Measurements from ENCODE around the genes CLDN7 and CHRNB1.

- RRBS, result 56% methylated on average over 3 of the region's 56 CpGs
These were observed 11.0 kb downstream of the PIMREG start for GRCh38 chr17:6455047-6455875.

- RRBS, result no CpG with 5 or more reads among the region's 9 CpGs
These were observed 27.0 kb upstream of the PITPNM3 start for GRCh38 chr17:6582950-6584090.

DNA sequence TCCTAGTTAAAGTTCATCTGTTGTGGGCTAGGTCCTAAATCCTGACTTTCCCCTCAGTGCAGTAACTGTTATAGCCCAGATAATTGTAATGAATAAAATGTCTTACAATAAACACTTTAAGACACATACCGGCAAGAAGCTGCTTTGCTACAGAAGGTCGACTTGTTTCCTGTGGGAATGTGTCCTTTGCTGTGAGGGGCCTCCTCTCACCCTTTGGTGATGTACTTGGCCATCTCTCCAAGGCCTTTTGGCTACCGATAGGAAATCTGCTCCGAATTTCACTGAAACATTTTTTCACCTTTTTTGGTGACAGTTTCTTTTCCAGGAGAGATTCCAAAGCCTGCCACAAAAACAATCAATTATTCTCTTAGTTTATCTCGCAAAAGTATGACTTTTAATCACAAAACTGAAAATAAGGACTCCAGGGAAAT is 19.8 kb downstream of the KIAA0753 start:
- RRBS, result no CpG with 5 or more reads among the region's 5 CpGs

DNA sequence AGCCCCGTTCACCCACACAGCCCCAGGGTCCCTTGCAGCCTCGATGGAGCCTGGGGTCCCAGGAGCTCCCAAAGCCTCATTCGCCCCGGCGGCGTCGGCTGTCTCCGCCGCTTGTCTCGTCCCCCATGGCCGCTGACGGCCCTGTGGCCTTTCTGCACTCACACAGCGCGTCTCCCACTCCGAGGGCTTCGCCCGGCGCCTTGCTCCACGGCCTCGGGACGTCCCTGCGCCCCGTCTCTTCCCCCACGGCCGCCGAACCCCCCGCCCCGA is 622 bp downstream of the KIAA0753 start:
- RRBS, result 1% methylated on average over 20 of the region's 28 CpGs

DNA sequence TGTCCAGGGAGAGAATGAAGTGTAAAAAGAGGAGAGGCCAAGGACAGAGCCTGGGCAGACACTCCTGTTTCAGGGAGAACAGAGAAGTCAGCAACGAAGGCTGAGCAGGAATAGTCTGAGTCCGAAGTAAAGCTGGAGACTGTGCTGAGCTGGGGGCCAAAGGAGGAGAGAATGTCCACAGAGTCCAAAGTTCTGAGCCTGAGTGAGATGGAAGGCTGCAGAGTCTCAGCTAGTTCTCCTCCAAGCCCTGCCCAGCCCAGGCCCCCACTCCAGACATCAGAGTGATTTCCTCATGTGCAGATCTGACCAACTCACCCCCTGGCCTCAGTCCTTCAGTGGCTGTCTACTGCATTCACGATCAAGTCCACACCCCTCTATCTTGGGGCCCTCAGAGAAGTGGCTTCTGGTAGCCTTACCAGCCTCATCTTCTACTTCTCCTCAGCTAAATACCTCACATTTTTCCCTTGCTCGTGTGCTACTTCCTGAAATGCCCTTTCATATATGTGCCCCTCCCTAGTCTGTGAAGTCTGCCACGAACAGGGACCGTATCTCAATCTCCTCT is 21.6 kb downstream of the SLC13A5 start:
- RRBS, result no CpG with 5 or more reads among the region's 6 CpGs

GRCh38 chr17:6757583-6758134 is 1.8 kb downstream of the XAF1 start:
- RRBS, result no CpG with 5 or more reads among the region's 1 CpG

- RRBS, result no CpG with 5 or more reads among the region's 12 CpGs
These were observed 1.1 kb upstream of the FBXO39 start for GRCh38 chr17:6774833-6775399.

GRCh38 chr17:6936208-6937080 is 59.4 kb upstream of the ALOX12 start:
- RRBS, result no CpG with 5 or more reads among the region's 8 CpGs

- RRBS, result 4% methylated on average over 3 of the region's 8 CpGs
These were observed 288 bp downstream of the RNASEK start for GRCh38 chr17:7012836-7012987.

DNA sequence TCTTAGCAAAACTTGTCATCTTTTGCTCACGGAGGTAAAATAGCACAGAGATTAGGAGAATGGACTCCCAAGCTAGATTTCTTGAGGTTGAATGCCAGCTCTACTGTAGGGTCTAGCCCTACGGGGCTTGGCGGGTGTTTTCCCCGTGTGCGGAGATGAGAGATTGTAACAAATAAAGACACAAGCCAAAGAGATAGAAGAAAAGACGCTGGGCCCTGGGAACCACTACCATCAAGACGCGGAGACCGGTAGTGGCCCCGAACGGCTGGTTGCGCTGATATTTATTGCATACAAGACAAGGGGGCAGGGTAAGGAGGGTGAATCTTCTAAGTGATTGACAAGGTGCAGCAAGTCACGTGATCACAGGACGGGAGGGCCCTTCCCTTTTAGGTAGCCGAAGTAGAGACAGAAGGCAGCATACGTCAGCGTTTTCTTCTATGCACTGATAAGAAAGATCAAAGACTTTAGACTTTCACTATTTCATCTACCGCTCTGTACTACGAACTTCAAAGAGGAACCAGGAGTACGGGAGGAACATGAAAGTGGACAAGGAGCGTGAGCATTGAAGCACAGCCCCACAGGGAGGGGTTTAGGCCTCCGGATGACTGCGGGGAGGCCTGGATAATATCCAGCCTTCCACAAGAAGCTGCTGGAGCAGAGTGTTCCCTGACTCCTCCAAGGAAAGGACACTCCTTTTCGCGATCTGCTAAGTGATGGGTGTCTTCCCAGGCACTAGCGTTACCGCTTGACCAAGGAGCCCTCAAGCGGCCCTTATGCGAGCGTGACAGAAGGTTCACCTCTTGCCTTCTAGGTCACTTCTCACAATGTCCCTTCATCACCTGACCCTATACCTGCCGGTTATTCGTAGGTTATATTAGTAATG is 3.0 kb upstream of the SLC16A11 start:
- RRBS, result no CpG with 5 or more reads among the region's 32 CpGs

DNA sequence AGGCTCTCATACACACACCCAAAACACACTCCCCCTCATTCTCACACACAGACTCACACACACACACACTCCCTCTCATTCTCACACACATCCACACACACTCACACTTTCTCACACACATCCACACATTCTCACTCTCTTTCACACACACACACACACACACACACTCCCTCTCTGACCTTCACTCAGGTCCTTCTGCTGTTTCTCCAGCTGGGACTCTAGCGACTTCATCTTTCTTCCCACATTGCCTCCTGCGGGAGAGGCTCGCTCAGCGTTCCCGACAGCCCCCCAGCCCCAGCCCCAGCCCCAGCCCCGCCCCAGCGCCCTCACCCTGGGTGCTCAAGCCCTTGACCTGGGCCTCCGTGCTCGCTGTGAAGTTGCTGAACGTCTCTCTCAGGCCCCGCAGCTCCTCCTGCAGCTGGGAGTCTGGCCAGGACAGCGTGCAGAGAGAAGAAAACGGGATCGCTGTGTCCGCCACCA is 2.5 kb downstream of the ASGR1 start:
- RRBS, result no CpG with 5 or more reads among the region's 15 CpGs

GRCh38 chr17:7189756-7190243 is 10.6 kb upstream of the ASGR1 start:
- RRBS, result no CpG with 5 or more reads among the region's 9 CpGs

GRCh38 chr17:7193280-7194237 is 14.4 kb upstream of the ASGR1 start:
- RRBS, result no CpG with 5 or more reads among the region's 23 CpGs

DNA sequence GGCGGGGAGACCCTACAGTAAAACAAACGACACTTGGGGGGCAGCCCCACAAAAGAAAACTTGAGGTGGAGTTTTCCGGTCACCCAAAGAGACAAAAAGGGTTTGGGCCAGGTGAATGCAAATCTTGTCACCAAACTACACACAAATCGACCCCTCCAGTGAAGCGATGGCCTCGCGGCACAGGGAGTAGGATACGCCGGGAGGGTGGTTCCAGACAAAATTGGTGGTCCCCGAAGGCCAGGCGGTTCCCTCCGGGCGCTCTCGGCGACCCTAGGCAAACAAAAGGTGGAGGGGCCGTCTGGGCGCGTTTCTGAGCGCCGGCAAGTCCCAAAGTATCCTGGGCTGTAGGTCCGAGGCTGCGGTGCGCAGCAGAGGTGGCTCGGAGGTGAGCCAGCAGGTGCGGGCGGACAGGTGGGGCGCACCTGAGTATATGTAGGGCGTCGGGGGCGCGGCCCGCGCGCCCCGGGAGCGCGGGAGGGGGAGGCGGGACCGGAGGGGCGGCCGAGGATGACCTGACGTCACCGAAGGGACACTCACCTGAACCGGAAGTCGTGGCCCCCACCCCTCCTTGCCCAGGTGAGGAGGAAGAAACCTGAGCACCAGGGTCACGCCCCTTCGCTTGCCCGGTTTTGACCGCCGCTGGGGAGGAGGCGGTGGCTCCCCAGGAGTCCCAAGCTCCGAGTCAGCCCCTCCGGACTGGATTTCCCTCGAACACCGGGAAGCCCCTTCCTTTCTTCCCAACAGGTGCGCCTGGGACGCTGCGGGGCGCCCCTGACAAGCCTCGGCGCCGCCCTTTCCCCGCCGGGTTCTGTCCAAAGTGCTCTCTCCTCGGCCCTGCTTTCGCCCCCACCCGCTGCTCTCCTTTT is at the start of gene CLDN7:
CLDN7 (minus strand) TSS at position 405 of the 866 bp plus-strand sequence.
- RRBS, result 7% methylated on average over 35 of the region's 67 CpGs

DNA sequence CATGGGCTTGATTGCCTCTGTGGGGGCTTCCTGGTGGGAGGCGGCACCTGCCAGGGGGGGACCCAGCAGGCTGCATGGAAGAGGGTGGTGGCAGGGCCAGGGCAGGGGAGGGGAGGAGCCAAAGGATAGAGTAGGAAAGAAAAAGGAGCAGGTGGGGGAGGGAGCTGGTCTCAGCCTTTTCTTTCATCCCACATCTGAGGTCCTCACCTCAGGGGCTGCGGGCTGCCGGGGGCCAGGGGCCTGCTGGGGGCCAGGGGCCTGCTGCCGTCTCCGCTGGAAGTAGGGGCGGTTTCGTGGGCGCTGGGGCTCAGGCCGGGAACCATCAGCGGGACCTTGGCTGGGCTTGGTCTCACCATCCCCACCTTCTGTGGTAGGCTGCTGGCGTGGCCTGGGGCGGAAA is 5.1 kb downstream of the YBX2 start:
- RRBS, result 28% methylated on average over 1 of the region's 12 CpGs

- RRBS, result no CpG with 5 or more reads among the region's 17 CpGs
These were observed 1.3 kb downstream of the EIF5A start for GRCh38 chr17:7308512-7309355.

- RRBS, result under 1% methylated on average over 48 of the region's 107 CpGs
These were observed 533 bp upstream of the KCTD11 start for GRCh38 chr17:7351134-7352124.

DNA sequence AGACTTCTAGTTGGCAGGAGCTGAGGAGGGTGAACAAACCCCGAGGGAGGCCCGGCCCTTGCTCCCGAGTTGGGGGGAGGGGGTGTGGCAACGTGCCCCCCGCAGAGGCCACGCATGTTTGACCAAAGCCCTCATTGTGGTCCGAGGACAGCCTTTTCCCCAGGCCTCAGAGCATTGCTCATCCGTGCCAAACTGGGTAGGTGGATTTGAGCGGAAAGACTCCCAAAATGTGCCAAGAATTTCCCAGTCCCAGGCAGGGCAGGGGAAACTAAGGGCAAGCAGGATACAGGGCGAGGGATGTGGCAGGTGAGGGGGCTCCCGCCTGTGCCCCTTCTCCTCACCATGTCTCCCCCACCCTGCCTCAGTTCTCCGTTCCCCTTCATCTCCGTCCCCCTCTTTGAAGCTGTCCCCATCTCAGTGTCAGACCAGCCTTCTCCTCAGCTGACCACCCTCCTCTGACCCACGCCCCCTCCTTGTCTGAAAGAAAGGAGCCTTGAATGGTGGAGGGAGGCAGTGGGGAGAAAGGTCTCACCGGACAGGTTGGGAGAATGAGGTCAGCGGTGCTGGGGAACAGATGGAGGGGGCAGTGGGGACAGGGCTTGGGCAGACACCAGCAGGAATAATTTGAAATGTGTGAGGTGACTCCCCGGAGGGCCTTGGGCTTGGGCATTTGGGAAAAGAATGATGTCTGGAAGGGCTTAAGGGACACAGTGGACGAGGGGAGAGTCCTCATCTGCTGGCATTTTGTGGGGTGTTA is 1.3 kb upstream of the SPEM1 start:
- RRBS, result 74% methylated on average over 3 of the region's 18 CpGs

DNA sequence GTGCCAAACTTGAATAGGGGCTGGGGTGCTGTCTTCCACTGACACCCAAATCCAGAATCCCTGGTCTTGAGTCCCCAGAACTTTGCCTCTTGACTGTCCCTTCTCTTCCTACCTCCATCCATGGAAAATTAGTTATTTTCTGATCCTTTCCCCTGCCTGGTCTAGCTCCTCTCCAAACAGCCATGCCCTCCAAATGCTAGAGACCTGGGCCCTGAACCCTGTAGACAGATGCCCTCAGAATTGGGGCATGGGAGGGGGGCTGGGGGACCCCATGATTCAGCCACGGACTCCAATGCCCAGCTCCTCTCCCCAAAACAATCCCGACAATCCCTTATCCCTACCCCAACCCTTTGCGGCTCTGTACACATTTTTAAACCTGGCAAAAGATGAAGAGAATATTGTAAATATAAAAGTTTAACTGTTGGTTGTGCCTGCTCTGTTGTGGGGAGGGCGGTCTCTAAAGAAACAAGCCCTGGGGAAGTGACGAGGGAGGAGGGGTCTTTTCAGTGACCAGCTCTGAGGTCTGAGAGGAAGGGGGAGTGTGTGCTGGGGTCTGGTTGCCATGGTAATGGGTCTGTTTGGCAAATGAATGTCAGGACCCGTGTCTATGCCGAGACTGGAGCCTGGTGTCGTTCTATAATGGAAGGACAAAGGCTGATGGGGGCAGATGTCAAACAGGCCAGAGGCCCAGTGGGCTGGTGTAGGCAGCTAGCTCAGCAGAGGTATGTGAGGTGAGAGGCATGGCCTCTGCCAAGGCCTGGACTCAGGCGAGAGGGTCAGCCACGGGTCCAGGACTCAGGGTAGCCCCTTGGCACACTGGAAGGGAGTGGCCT is 470 bp upstream of the SPEM1 start:
- RRBS, result no CpG with 5 or more reads among the region's 10 CpGs

GRCh38 chr17:7444694-7445175 is at the start of gene CHRNB1:
TSS of gene CHRNB1 (plus strand) at chr17:7445061.
- RRBS, result 7% methylated on average over 2 of the region's 19 CpGs